Mononuclear cell (primary cell): ENCODE measurements around the gene CNRIP1.

DNA sequence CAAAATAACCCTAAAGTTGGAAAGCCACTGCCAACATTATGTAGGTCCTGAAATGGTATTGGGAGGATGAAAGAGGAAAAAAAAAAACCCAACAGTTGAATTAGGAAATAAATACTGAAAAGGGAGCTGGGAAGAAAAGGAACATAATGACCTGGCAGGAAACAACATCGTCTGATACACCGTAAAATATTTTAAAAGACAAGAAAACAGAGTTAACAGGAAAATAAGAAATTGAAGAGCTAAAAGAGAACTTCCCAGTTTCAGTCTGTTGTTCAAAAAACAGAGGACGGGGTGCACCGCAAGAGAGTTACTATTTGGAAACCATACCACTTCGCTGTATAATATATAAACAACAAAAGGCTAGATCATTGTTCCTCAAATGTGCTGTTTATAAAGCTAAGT lies 2.3 kb downstream of the PPP3R1 start:
- RRBS: no CpG with 5 or more reads among the region's 5 CpGs

DNA sequence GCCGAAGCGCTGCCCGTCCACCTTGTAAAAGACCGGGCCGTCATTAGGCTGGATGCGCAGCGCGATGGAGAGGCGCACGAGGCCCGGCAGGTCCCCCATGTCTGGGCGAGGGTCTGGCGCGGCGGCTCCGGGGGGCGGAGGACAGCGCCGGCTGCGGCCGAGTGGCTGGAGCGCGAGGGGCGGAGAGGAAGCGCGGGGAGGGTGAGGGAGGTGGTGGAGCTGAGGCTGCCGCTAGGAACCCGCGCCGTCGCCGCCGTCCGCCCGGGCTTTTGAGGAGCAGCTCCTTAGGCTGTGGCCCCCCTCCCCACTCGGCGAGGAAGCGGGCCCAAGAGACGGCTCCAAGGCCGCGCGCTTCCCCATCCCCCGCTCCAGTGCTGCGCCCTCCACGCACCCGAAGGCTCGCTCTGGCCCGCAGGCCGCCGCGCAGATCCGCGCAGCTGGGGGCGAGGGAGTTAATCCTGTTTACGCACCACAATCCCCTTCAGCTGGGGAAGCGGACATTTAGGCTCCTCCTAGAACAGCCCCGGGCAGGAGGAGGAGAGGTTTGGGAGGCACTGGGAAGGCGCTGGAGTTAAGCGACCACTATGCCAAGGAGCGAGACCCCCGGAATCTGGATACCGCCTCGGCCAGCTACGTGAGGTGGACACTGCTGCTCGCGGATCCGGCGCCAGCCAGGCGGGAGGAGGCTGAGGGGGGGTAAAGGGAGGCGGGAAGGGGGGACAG lies at the start of gene CNRIP1:
Gene CNRIP1 (minus strand): TSS at position 648 of the 723 bp plus-strand sequence.
- RRBS: 3% methylated on average over 44 of the region's 70 CpGs

- RRBS: no CpG with 5 or more reads among the region's 5 CpGs
Observed at GRCh38 chr2:68438648-68439173, 28.4 kb downstream of the FBXO48 start.

GRCh38 chr2:68441180-68441604 lies 25.9 kb downstream of the FBXO48 start:
- RRBS: no CpG with 5 or more reads among the region's 3 CpGs

DNA sequence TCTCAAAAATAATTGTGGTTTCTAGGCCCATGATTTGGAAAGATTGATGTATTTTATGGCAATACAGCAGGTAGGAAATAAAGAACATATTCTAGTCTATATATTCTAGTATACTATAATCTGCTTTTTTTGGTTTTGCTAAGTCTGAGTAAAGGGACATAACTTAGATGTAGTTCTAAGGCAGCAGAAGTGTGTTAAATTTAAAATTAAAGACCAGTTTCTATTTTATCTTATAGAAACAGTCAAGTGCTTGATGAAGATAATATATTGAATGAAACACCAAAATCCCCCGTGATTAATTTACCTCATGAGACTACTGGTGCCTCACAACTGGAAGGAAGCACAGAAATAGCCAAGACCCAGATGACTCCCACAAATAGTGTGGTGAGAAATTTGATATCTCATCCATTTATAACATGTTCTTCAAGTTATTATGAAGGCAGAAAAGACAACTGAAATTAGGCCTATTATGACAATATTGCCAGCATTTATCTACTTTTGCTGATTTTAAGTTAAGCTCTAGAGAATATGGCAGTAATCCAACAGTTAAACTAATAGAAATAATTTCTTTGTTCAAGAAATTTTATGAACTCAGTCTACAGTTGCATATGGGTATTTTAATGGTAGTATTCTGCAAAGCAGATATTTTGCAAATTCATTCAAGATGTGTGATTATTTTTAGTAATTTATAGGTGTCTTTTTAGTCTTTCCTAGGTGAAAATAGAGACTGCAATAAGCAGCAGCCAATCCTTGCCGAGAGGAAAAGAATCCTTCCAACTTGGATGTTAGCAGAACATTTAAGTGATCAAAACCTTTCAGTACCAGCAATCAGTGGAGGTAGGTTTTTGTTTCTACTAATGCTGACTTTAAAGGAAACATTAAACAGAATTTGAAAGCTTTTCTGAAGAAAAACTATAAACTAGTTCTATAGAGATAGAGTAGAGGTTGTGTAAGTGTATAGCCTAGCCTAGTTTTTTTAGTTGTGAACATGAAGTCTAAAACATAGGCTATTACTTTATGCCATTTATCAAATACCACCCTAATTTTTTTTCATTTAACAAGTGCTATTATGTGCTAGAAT lies 45.8 kb downstream of the APLF start:
- RRBS: no CpG with 5 or more reads among the region's 2 CpGs

GRCh38 chr2:68769833-68770292 lies 35.3 kb downstream of the ARHGAP25 start:
- RRBS: no CpG with 5 or more reads among the region's 4 CpGs

GRCh38 chr2:69245756-69246804 lies 140.9 kb downstream of the GFPT1 start:
- RRBS: no CpG with 5 or more reads among the region's 4 CpGs

DNA sequence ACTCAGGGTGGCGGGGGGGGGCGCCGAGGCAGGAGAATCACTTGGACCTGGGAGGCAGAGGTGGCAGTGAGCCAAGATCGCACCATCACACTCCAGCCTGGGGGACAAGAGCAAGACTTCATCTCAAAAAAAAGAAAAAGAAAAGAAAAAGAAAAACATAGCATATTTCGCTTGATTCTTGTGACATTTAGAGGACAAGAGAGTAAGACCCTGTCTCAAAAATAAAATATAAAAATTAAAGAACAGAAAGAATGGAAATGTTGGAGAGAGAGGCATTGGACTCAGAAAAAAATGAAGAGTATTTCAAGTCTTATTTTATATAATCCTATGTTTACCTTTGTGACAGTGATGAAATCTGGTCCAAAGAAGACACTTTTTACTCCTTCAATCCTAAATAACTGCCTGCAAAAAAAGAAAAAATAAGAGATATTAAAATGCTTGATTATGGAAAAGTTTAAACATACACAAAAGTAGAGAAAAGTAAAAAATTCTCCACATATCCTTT lies 18.0 kb downstream of the NFU1 start:
- RRBS: no CpG with 5 or more reads among the region's 5 CpGs

DNA sequence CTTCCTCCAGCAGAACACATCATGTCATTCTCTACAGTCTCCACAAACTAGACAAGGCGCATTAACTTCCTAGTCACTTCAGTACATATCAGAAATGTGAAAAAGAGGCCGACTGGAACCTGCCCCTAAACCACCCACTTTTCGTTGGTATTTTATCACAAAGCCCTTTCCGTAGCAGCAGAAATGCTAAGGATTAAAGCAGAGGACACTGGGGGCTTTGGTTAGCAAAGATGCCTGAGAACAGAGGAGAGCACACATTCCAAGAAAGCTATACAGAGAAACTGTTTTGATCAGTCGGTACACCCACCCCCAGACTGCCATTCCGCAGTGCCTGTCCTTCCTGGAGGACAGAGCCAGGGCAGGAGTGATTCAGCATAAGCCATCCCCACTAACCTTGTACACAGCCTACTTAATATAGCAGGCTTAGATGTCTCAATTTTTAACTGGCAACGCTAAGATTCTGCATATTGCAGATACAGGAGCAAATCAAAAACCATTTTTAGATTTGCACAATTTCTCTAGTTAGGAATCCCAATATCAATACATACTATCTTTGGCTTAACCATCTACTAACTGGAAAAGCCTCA lies 53.3 kb downstream of the AAK1 start:
- RRBS: no CpG with 5 or more reads among the region's 7 CpGs

- RRBS: no CpG with 5 or more reads among the region's 8 CpGs
Observed at GRCh38 chr2:69618372-69619316, 24.9 kb downstream of the AAK1 start.

GRCh38 chr2:69628605-69629097 lies 14.9 kb downstream of the AAK1 start:
- RRBS: no CpG with 5 or more reads among the region's 4 CpGs

GRCh38 chr2:69642032-69642603 lies 1.4 kb downstream of the AAK1 start:
- RRBS: no CpG with 5 or more reads among the region's 8 CpGs

DNA sequence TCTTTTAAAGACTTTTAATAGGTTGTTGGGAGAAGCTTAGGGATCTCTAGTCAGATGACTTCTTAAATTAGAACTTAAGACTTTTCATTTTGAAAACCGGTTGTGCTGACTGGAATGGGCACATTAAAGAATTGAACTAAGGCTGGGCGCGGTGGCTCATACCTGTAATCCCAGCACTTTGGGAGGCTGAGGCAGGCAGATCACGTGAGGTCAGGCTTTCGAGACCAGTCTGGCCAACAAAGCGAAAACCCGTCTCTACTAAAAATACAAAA lies 8.8 kb upstream of the AAK1 start:
- RRBS: no CpG with 5 or more reads among the region's 7 CpGs

GRCh38 chr2:69692915-69693307 lies 49.0 kb upstream of the ANXA4 start:
- RRBS: no CpG with 5 or more reads among the region's 2 CpGs

GRCh38 chr2:69926883-69927473 lies 12.1 kb downstream of the MXD1 start:
- RRBS: no CpG with 5 or more reads among the region's 3 CpGs

- RRBS: no CpG with 5 or more reads among the region's 11 CpGs
Observed at GRCh38 chr2:69985635-69986209, 24.3 kb upstream of the ASPRV1 start.

- RRBS: no CpG with 5 or more reads among the region's 7 CpGs
Observed at GRCh38 chr2:70089969-70090739, 2.9 kb downstream of the PCBP1 start.

DNA sequence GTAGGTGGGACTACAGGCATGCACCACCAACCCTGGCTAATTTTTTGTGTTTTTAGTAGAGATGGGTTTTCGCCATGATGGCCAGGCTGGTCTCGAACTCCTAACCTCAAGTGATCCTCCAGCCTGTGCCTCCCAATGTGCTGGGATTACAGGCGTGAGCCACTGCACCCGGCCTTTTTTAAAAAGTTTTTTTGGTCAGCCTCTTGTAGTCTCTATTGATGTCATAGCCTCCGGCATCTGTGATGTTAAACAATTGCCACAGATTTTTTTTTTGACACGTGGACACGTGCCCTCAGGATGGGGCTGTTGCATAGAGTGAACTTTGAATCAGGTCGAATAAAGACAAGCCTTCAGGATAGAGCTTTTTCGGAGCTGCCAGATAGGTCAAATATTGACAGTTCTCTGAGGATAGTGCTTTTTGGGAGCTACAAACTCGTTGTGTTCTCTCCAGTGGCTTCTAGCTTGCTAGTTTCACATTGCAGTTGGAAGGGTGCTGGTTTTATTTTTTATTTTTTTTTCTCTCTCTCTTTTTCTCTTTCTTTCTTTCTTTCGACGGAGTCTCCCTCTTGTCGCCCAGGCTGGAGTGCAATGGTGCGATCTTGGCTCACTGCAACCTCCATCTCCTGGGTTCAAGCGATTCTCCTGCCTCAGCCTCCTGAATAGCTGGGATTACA lies 11.7 kb downstream of the PCYOX1 start:
- RRBS: no CpG with 5 or more reads among the region's 15 CpGs

- RRBS: no CpG with 5 or more reads among the region's 3 CpGs
Observed at GRCh38 chr2:70715311-70715675, 52.7 kb downstream of the ADD2 start.

- RRBS: 6% methylated on average over 34 of the region's 67 CpGs
Observed at GRCh38 chr2:70887453-70888323, 12.7 kb upstream of the VAX2 start.